ENCODE measurements around the genes ZNF385B and CWC22.

- RRBS = no CpG with 5 or more reads among the region's 13 CpGs
Observed at GRCh38 chr2:178629436-178630044, 149.3 kb downstream of the PLEKHA3 start.

- RRBS = no CpG with 5 or more reads among the region's 8 CpGs
Observed at GRCh38 chr2:178725163-178725981, 81.9 kb downstream of the TTN start.

DNA sequence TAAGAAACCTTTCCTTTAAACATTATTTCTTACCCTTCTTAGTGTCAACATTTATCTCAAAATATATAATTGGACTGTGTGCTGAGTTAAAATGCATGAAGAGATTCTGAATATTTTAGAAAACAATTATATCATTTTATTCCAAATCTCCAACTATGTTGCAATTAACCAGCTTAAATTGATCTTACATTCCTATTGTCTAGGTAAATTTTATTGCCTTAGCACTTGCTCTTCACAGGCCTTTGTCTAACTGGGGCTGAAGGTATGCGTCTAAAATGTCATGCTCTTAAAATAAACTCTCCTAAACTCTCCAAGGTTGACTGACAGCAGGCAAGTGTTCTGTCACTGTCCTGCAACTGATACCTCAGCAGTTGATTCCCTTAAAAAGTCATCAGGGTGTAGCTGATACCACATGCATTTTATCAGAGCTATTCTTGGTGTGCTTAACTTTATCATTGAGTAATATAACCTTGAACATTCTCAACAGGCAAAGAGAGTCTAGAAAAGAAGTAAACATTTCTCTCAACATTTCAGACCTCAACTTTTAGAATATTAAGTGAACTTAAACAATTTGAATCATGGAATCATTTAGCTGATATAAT is 713 bp downstream of the TTN start:
- RRBS = no CpG with 5 or more reads among the region's 1 CpG

- RRBS = no CpG with 5 or more reads among the region's 10 CpGs
Observed at GRCh38 chr2:178874487-178875342, 67.5 kb upstream of the TTN start.

DNA sequence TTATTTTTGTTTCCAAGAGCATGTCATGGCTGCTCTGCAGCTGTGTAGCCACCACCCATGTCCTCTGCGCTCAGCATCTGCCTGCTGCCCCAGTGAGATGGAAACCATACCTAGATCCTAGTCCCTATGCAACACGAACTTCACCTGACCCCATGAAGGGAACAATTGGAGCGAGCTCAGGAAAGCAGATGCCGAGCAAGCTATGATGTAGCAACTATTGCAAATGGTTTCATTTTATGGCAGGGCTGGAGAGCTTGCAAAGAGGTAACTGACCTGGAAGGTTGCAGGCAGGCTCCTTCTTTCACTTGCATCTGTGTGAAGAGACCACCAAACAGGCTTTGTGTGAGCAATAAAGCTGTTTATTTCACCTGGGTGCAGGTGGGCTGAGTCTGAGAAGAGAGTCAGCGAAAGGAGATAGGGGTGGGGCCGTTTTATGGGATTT is 1.4 kb upstream of the CCDC141 start:
- RRBS = no CpG with 5 or more reads among the region's 6 CpGs

GRCh38 chr2:179123658-179123975 is 73.7 kb upstream of the CCDC141 start:
- RRBS = no CpG with 5 or more reads among the region's 3 CpGs

- RRBS = 2% methylated on average over 42 of the region's 107 CpGs
Observed at GRCh38 chr2:179860719-179861725, at the start of gene ZNF385B. Gene ZNF385B, minus strand, starts transcription at chr2:179861612.

DNA sequence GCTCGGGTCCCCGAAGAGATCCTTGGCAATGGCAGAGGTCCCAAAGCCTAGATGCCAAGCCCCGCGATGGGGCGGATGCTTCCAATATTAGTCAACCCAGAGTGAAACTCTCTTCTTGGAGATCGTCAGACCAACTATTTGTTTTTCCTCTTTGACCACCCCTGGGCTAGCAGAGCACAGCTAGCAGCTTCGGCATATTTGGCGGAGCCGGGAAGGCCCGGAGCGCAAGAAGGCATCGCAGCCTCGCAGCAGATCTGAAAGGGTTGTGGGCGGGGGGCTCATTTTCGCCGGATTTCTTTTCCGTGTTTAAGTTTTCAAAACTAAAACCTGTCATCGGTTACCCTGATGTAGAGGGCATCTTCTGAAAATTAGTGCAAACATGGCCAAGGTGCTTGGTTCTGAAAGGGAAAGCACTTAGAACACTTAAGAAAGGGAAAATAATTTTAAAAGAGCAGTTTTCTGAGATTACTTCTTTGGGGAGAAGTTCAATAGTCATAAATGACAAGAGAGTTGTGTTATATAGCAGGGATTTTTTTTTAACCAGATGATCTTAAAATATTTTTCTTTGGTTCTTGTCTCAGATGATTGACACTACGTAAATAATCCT is 417 bp upstream of the ZNF385B start:
- RRBS = 92% methylated on average over 7 of the region's 19 CpGs

DNA sequence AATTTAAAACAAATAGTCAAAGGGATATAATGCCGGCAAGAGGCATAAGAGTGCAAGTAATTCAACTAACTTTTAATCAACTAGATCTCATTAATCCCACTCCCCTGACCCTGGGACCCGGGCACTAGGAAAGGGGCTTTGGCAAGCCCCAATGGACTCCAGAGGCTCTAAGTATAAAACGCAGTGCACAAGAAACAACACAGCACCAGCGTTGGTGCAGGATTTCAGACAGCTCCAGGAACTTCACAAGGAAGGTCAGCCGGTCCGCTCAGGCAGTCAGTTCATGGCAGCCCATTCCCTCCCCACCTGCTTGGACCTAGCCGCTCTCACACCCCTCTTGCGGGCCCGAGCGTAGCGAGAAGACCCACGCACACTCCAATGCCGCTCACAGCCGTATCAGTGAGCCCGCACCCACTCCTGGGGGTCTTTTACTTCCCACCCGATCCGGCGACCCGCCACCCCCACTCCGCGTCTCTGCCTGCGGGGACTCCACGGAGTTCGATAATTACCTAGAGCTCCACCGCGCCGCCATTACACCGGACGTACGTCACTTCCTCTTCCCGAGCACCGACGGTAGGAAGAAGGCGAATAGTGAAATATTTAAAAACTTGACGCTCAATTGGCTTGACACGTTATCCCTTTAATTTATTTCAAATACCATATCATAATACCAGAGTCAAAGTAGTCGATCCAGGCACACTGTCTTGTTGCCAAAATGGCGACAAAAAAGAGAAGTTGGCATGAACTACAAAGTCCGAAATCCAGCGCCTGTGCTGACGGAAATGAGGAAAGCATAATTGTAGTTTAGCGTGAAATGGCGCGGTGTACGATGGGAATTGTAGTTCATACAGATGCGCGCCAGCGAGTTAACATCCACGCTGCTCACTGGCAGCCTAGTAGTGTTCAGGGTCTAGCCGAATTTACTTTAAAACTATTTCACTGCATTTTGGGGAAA is at the start of gene CWC22:
TSS of gene CWC22 (minus strand) at position 737 of the 955 bp plus-strand sequence.
- RRBS = 2% methylated on average over 10 of the region's 50 CpGs

DNA sequence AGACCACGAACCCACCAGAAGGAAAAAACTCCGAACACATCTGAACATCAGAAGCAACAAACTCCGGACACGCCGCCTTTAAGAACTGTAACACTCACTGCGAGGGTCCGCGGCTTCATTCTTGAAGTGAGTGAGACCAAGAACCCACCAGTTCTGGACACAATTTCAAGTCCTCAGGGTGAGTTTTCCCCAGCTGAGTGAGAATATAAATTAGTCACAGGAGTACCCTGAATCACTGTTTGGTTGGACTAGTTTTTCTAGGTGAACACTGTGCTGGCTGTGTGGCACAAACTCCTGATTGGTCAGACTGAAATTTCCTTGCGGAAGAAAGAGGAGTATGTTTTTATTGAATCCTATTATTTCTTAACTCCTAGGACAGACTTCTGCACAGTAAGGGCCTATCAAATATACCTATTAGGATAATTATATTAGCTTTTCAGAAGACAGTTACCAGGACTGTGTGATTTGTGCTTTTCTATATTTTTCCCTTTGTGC is 288.1 kb upstream of the UBE2E3 start:
- RRBS = no CpG with 5 or more reads among the region's 9 CpGs

DNA sequence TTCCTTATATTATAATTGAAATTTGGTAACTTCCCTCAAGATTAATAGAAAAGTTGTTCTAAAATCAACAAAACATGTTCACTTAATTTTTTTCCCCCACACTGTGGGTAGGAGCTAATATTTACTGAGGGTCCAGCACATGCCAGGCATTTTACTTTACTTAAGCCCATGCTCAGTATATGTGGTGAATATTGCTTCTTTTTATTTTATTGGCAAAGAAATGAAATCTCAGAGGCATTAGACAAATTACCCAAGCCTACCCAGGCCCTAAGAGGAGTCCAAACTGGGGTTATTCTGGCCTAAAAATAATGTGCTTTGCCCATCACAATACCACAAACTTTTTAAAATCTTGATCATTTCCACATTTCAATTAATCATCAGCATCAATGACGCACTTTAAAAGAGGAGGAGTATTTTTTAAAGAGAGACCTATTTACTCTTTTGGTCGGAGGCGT is 152.2 kb upstream of the ITGA4 start:
- RRBS = no CpG with 5 or more reads among the region's 3 CpGs

GRCh38 chr2:181898698-181899305 is 7.3 kb downstream of the ITPRID2 start:
- RRBS = no CpG with 5 or more reads among the region's 3 CpGs

DNA sequence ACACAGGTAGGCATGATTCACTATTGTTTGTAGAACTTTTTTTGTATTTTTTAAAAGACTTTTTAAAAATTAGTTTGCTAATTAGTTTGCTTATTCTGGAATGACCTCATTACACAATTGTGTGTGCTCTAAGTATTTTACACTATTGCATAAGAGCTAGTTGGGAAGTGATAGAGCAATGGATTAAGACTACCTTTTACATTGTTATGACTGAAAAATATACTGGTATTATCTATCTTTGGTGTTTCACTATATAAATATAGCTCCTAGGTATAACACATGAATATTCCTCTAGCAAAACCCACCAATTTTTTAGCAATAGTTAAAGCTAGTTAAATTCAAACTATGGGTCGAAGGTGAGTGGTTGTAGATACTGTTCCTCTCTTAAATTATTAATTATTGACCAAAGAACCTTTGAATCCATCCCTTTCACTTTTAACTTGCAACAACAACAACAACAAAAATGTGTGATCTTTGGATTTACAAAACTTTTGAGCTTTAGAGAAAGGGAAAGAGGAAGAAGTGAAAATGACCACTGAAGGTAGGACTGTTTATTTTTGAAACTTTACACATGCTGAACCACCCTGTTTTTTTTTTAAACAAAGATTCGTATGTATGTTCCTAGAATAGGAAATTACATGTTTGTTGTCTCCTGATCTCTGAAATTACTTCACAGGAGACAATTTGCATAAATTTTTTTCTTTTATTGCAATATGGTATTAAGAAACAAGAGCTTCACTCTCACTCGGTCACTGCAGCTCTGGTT is 18.7 kb downstream of the ITPRID2 start:
- RRBS = no CpG with 5 or more reads among the region's 3 CpGs

- RRBS = no CpG with 5 or more reads among the region's 3 CpGs
Observed at GRCh38 chr2:182761938-182762137, 45.8 kb downstream of the DNAJC10 start.

GRCh38 chr2:183019655-183020569 is 18.3 kb downstream of the NCKAP1 start:
- RRBS = no CpG with 5 or more reads among the region's 2 CpGs

DNA sequence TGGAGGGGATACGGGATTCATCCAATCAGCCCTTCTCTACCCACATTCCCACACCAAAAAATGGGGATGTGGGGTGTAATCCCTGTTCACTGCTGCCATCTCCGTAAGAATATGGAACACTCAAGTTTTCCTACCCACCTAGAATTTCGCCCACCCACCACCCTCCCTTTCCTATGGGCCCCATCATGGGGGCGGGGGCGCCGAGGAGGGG is 869 bp downstream of the NCKAP1 start:
- RRBS = no CpG with 5 or more reads among the region's 6 CpGs

- RRBS = no CpG with 5 or more reads among the region's 18 CpGs
Observed at GRCh38 chr2:183038758-183039263, 554 bp upstream of the NCKAP1 start.

DNA sequence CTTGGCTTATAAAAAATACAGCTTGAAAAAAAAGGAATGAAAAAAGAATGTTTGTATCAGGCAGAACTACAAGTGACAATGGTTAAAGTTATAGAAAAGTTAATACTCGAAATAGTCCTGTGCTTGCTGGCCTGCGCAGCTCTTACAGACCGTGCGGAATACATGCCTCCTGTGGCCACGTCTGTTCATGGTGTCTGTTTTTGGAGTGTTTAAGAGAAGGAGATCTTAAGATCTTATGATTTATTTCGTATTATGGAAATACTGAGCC is 846 bp downstream of the DUSP19 start:
- RRBS = no CpG with 5 or more reads among the region's 6 CpGs

DNA sequence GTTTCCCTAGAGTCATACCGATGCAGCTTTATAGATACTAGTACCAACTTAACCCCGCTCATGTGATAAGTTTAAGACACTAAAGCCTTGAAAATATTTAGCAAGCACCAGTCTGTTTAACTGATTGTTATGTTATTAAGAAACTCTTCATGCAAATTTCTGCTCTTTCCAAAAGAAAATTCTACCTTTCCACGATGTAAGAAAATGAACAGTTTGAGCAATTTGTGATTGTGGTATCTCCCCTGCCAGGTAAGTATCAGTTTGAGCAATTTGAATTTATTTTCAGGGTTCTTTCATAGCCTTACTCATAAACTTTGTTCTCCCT is 172.9 kb upstream of the ZNF804A start:
- RRBS = no CpG with 5 or more reads among the region's 3 CpGs